Placental pericyte (primary cell): ENCODE measurements around the genes CASP3 and CCDC110.

DNA sequence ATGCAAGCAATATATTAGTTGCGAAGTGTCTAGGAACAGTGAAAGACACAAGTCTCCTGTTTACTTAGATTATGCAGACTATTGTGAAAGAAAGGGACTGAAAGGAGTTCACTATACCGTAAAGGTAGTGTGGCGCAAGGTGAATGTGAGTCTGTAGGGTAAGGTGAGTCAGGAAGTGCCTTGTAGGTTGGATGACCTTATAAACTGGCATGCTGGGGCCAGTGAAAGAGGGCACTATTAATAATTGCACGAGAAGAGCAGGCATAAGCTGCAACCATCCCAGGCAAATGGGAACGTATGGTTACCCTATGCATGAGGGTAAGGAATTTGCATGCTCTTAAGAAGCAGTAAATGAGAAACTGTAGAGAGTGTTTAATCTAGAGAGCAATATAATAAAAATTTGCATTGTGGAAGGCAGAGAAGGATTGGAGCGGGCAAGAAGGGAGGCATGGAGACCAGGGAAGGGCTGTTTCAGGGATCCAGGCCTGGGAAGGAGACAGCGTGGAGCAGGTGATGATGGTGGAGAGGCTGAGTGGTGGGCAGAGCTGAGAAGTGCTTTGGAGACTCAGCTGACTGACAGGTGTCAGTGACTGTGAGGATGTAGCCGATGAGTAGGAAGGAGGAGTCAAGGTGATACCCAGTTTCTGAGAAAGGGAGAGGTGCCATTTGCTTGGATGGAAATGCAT lies 26.5 kb downstream of the STOX2 start:
- CAGE, long polyA plus RNA, result no peak

DNA sequence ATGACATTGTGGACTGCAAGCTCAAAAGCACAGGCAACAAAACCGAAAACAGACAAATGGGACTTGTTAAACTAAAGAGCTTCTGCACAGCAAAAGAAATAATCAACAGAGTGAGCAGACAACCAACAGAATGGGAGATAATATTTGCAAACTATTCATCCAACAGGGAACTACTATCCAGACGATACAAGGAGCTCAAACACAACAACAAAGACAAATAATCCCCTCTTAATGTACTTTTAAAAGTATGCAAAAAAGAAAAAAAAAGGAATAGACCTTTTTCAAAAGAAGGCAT lies 66.9 kb upstream of the ENPP6 start:
- CAGE, long polyA plus RNA, result no peak

- CAGE, long polyA plus RNA, result no peak
These were observed 122.5 kb downstream of the IRF2 start for GRCh38 chr4:184351782-184352361.

GRCh38 chr4:184355127-184355777 lies 119.1 kb downstream of the IRF2 start:
- CAGE, long polyA plus RNA, result no peak

GRCh38 chr4:184457933-184458748 lies 16.2 kb downstream of the IRF2 start:
- CAGE, long polyA plus RNA, result no peak

- CAGE, long polyA plus RNA, result no peak
These were observed 2.5 kb downstream of the IRF2 start for GRCh38 chr4:184471915-184472254.

GRCh38 chr4:184649067-184649608 lies at the start of gene CASP3:
Gene CASP3, minus strand, starts transcription at chr4:184649447.
- CAGE, long polyA plus RNA, result no peak

DNA sequence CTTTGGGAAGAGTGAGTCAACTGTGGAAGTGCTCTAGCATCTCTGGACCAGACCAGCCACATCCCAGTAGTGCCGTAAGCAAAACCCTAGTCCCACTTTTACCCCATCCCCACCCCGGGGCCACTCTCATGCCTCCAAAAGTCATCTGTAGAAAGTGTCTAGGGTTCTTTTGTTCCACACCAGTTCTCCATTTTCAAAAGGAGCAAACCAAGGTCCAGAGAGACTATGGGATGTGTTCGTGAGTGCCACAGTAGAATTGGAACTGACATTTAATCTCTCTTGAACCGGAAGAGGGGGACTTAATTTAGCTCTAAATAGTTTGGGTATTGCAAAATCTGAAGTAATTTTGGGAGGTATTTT lies 27.1 kb upstream of the CENPU start:
- CAGE, long polyA plus RNA, result no peak

- CAGE, long polyA plus RNA, result no peak
These were observed 35.5 kb upstream of the CENPU start for GRCh38 chr4:184769247-184769964.

GRCh38 chr4:184816006-184816570 lies 9.7 kb downstream of the ACSL1 start:
- CAGE, long polyA plus RNA, result no peak

DNA sequence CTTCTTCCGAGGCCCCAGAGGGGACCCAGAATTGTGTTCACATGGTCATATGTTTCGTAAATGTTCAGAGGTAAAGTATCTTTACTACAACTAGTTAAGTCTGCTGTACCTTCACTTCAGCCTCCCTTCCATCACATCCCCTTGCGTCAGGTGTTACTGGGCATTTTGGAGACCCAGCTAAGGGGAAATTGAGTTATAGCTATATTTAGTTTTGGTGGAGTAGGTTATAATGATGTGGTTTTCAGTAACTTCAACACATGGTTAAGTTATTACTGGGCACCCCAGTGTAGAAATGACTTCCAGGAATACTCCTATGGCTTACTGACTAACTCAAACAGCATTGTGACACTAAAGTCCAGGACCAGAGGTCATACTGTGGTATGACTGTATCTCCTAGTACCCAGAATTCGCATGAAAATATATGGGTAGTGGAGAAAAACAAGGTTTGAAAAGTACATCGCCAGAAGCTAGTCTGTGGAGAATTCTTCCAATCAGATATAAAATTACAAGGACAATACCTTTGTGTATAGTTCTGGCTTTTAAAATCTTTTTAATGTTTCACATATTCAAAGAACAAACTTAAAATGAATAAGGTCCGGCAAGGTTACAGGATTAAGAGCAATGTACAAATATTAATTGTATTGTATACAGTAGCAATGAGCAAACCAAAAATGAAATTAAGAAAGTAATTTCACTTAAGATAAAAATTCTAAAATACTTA lies 23.5 kb upstream of the ACSL1 start:
- CAGE, long polyA plus RNA, result no peak

- CAGE, long polyA plus RNA, result no peak
These were observed 57.0 kb upstream of the SLC25A4 start for GRCh38 chr4:185085938-185086610.

- CAGE, long polyA plus RNA, result no peak
These were observed 44.4 kb downstream of the LRP2BP start for GRCh38 chr4:185351252-185351752.

DNA sequence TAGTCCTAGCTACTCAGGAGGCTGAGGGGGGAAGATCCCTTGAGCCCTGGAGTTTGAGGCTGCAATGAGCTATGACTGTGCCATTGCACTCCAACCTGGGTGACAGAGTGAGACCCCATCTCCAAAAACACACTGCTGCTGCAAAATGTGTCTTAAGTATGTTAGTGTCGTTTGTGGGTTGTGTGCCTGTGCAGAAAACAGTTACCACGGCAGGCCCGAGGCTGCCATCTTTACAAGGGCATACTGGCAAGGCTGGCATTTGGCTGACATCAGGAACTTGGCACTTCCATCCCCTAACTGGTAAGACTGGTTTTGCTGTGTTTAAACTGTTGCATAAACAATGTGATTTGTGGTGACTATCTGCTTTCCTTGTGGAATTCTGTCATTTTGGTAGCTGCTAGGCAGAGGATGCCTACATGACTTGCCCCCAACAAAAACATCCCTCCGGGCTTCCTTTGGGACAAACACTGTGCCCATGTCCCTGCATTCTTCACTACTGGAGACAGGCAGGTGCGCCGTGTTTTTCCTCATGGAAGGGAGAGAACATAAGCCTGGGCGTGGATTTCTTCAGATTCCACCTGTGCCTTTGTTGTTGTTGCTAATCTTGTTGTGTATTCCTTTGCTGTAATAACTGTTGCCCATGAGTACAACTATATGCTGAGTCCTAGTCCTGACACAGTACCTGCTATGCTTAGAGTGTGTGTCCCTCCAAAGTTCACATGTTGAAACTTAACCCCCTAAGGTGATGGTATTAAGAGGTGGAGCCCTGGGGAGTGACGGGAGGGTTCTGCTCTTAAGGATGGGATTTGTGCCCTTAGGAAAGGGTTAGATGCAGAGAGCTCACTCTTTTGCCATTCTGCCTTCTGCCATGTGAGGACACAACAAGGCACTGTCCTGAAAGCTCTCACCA lies 12.1 kb downstream of the LRP2BP start:
- CAGE, long polyA plus RNA, result no peak

- CAGE, long polyA plus RNA, result no peak
These were observed at the start of gene CCDC110 for GRCh38 chr4:185471192-185472300. Gene CCDC110, minus strand, starts transcription at chr4:185471733.

DNA sequence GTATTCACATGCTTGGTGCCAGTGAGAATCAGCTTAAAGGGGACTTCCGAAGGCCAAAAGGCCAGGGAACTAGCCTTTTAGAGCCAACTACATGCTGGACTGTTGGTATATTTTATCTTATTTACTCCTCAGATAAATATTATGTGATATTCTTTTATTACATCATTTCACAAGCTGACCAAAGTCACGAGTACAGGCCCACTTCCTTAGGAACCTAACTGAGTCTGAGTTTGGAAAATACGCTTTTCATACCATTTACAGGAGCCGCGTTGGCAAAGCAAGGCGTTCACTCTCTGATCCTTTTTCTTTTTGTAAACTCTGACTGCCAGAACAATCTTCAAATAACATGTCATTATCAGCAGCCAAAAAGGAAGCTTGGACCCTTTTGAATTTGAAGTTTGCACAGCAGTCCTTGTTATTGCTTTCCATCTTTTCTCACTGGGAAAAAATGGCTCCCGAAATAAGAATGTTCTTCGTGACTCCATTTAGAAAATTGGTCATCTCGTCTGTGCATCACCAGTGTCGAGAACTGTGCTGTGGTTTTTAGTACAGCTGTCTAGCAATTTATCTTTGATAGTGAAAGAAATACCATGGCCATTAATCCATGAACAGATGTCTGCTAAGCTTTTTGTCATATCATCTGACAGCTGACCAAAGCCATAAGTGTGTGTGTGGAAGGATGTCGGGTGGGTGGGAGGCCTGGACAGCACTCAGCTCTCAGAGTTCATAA lies 41.3 kb upstream of the PDLIM3 start:
- CAGE, long polyA plus RNA, result no peak

DNA sequence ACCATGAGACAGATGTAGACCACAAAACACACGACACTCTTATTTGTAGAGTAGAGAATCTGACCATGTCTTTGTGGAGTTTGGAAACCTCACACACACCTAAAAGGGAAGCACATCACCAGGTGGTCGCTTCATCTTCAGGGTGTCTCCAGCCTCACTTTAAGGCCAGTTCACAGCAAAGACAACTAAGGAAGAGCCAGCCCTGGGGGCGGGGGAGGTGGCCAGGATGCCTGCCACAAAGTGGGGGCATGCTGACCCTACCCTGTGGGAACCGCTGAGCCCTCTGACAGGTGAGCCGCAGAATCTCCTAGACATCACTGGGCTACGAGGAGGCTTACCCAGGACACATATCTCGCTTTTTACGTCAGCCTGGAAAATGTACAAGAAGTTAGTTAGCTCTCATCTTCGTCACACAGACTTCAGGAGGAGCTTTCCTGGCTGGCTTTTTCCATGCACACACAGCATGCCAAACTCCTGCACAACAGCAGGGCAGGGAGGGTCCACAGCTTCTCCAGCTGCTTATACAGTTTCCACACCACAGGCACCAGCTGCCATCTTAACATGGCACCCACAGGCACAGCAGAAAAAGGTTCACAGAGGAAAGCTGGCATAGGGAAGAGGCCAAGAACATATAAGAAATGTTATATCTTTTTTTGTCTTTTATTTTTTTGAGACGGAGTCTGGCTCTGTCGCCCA lies 64.5 kb upstream of the PDLIM3 start:
- CAGE, long polyA plus RNA, result no peak

DNA sequence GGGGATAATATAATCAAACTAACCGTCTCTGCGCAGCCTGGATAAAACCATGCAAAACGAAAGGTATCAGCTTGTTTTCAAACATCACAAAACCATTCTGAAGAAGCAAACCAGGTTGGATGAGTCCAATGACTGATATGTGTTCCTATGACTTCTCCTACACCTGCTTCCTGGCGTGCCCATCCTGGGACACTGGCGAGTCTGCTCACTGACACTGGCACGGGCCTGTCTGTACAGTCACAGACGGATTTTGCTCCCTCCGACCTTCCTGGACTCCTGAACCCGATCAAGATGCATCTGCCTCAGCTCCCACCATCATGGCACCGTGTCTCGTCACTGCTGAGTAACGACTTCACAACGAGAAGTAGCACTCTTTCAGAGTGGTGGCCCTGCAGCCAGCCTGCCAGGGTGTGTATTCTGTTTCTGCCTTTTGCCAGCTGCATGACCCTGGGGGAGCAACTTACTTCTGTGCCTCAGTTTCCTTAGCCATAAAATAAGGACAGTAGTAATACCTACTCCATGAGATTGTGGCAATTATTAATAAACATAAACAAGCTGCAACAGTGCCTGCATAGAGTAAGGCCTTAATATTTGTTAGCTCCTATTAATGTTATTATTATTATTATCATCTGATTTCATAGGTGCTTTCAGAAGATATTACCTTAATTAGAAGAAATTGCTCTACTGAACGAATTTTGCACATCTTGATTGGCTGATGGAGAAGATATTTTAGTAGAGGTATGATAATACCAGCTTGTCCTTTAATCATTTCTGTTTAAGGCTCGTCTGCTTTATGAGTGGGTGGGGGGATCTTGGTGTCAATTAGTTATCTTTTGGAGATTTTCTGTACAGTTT lies 136.6 kb downstream of the SORBS2 start:
- CAGE, long polyA plus RNA, result no peak

DNA sequence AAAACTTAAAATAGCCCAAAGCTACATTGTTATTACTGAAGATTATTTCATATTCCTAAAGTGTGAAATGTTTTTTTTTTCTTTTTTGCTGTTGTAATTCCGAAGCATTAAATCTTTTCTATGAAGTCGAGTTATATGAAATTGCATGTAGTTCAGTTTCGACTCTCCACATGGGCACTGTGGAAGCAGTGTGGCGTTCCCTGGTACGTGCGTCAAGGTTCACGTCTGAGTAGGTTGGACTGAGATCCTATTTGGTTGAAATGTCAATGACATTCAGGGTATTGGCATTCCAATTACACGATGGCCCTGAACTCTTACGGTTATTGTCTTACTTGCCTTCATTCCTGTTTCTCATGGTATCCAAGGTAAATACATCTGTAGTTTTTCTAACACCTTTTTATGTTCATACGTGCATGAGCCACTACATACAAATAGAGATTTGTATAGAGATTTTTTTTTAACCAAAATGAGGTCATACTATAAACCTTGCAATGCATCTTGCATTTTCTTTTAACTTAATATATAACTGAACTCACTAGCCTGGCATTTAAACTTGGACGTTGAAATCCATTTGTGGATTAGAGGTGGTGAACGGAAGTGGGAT lies 128.7 kb downstream of the SORBS2 start:
- CAGE, long polyA plus RNA, result no peak

GRCh38 chr4:185711803-185712930 lies 99.8 kb downstream of the SORBS2 start:
- CAGE, long polyA plus RNA, result no peak